ENCODE results near the gene KCNK1.

- RRBS = no CpG with 5 or more reads among the region's 5 CpGs
Observed at GRCh38 chr1:231556817-231557448, 28.5 kb downstream of the TSNAX start.

- RRBS = 4% methylated on average over 9 of the region's 44 CpGs
Observed at GRCh38 chr1:231627074-231627895, 695 bp downstream of the DISC1 start.

- RRBS = no CpG with 5 or more reads among the region's 2 CpGs
Observed at GRCh38 chr1:231676829-231677354, 50.3 kb downstream of the DISC1 start.

DNA sequence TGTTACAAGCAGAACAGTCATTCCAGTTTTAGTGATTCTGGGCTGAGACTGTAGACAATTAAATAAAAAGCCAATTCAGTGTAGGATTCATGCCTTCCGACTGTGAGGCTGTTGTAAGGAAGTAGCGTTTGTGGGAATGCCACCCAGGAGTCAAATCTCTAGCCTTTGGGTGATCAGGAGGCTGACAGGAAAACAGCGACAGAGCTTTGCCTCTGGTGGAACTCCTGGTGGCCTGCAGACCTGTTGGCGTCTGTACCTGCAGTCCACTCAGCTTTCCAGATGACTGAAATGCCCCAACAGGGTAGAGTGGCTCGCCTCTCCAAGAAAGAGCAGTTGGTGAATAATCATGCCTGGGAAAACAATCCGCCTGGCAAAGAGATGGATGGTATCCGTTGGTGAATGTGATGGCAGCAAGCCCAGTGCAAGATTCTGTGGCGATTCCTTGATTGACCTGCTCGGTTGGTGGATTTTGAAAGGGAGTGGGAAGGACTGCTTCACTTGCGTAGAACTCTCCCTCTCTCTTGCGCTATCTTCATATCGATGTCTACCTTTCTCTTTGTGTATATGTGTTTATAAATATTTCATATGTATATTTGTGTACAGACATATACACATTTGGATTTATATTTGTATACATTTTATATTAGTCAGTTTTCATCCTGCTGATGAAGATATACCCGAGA lies 58.2 kb downstream of the DISC1 start:
- RRBS = no CpG with 5 or more reads among the region's 13 CpGs

- RRBS = no CpG with 5 or more reads among the region's 4 CpGs
Observed at GRCh38 chr1:231919439-231919638, 292.7 kb downstream of the DISC1 start.

DNA sequence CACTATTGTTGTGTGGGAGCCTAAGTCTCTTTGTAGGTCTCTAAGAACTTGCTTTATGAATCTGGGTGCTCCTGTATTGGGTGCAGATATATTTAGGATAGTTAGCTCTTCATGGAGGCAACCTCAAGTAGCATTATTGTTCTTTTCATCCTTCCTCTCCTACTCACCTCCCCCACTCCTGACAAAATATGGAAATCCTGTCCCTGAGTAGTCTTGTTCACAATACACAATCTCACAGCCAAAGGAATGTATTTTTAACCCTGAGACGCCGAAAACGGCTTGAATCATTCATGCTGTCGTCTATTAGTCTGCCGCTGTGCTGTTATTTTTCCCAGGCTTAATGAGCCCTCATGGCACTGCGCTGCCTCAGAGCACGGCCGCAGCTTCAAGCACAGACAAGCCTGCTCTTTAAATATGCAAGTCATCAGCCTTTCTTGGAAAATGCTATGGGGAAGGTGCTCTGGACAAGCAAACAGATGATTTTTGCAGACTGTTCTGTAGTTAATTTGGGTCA lies 302.6 kb downstream of the DISC1 start:
- RRBS = no CpG with 5 or more reads among the region's 8 CpGs

DNA sequence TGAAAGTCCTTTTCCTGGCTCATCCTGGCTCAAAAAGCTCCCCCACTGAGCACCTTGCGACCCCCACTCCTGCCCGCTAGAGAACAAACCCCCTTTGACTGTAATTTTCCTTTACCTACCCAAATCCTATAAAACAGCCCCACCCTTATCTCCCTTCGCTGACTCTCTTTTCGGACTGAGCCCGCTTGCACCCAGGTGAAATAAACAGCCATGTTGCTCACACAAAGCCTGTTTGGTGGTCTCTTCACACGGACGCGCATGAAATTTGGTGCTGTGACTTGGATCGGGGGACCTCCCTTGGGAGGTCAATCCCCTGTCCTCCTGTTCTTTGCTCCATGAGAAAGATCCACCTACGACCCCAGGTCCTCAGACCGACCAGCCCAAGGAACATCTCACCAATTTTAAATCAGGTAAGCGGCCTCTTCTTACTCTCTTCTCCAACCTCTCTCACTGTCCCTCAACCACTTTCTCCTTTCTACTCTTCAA lies 491.8 kb downstream of the DISC1 start:
- RRBS = no CpG with 5 or more reads among the region's 12 CpGs

DNA sequence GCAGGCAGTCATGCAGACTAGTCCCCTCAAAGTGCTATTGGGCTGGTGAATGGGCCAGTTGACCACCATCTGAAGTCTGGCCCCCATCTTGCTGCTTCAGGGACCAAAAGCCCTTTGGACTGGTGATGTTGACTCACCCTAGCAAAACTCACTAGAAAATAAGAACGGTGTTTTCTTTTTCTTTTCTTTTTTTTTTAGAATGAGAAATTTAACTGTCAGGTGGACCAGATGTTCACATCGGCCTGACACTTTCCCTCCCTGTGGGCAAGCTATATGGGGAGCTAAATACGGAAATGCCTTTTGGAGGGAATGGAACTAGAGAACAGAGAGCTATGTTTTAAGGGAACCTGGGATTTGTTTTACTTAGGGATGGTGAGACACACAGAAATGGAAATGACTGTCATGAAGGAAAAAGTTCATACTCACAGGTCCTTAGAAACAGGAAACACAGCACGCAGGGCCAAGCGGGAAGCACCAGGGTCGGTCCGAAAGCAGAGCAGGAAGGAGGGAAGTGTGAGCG lies 256.5 kb downstream of the SIPA1L2 start:
- RRBS = no CpG with 5 or more reads among the region's 8 CpGs

DNA sequence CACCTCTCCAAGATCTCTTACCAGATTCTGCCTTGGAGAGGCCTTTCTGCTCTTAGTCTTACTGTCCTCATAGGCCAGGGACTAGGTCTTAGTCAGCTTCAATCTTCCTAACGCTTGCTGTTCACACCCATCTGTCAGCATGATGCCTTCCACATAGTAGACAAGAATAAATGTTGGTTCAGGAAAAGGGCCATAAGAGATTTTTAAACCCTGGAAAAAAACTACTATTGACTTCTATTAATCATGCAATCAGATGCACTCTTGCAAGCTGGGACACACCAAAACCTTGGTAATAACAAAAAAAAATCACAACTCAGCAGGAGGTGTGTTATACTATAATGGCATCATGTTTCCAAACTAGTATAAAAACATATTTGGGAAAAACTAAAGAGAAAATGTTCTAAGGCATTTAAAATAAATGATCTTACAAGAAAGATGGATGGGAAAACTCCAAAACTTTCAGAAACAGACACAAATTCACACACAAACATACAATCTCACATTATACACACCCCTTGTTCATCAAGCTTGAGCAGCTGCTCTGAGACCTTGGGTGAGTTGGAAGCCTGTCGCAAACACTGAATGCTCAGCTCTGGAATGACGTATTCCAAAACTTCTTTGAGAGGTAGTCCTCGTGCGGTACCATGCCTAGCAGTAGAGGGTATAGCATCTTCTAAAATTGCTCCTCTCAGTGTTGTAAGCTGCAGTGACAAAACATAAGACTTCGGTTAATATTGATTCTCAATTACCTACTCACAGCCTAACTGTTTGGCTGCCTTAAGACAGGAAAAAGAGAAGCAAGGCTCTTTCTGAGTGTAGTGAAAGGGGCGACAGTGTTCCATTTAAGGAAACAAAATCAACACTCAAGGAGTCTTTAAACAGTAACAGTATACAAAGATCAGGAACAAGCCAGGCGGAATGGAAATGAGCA lies 139.3 kb downstream of the SIPA1L2 start:
- RRBS = no CpG with 5 or more reads among the region's 8 CpGs

- RRBS = no CpG with 5 or more reads among the region's 1 CpG
Observed at GRCh38 chr1:232675987-232676294, 46.0 kb upstream of the SIPA1L2 start.

GRCh38 chr1:232965508-232966199 lies 15.2 kb downstream of the NTPCR start:
- RRBS = no CpG with 5 or more reads among the region's 13 CpGs

DNA sequence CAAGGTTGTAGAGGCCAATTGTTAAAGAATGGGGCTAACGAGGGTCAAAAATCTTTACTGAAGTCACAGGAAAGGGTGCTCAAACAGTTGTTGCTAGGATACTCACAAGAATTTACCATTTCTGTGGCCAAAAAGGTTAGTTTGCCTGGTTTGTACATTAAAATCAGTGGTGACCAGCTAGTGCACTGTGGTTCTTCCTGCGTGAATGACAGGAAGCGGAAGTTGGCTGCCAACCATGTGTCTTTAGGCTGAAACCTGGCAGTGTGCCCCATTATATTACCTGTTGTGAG lies 13.5 kb downstream of the MAP3K21 start:
- RRBS = no CpG with 5 or more reads among the region's 3 CpGs

DNA sequence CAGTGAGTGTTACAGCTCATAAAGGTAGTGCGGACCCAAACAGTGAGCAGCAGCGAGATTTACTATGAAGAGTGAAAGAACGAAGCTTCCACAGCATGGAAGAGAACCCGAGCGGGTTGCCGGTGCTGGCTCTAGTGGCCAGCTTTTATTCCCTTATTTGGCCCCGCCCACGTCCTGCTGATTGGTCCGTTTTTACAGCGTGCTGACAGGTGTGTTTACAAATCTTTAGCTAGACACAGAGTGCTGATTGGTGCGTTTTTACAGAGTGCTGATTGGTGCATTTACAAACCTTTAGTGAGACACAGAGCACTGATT lies 68.3 kb downstream of the MAP3K21 start:
- RRBS = no CpG with 5 or more reads among the region's 11 CpGs

- RRBS = 11% methylated on average over 23 of the region's 55 CpGs
Observed at GRCh38 chr1:233614034-233614563, at the start of gene KCNK1. TSS of gene KCNK1 (plus strand) at chr1:233614106.

DNA sequence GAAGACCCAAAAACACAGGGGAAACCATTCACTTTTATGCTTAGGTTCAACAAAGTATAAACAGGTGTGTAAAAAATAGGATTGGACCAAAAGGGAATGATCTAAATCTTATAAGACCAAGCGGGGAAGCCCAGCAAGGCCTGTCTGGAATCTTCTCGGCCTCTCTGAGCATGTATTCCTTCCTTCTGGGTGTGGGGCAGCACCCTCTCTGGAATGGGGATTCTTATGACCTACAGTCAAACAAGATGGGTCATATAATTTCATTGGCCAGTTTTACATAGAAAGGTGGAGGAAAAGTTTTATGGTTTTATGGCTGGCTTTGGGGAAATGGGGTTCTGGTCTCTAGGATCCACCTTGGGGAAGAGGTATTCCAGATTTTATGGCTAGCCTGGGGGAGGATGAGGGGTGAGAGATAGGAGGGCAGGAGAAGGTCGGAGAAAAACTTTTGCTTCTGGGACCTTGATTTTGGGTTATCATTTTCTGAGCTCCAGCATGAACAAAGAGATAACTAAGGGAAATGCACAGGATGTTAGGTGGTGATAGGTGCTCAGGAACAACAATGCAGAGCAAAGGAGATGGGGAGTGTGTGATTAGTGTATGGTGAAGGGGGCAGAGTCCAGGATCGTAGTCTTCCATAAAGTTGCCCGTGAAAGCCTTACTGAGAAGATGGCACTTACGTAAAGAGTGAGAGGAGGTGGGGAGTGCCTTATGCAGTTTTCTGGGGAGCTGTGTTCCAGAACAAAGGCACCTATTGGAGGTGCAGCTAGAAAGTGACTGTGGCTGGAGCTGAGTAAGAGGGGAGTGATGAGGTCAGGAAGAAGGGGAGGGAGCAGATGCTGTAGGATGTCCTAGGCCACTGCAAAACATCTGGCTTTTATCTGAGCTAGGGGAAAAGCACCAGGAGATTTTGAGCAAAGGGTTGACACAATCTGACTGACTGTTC lies 11.5 kb downstream of the KCNK1 start:
- RRBS = no CpG with 5 or more reads among the region's 6 CpGs

DNA sequence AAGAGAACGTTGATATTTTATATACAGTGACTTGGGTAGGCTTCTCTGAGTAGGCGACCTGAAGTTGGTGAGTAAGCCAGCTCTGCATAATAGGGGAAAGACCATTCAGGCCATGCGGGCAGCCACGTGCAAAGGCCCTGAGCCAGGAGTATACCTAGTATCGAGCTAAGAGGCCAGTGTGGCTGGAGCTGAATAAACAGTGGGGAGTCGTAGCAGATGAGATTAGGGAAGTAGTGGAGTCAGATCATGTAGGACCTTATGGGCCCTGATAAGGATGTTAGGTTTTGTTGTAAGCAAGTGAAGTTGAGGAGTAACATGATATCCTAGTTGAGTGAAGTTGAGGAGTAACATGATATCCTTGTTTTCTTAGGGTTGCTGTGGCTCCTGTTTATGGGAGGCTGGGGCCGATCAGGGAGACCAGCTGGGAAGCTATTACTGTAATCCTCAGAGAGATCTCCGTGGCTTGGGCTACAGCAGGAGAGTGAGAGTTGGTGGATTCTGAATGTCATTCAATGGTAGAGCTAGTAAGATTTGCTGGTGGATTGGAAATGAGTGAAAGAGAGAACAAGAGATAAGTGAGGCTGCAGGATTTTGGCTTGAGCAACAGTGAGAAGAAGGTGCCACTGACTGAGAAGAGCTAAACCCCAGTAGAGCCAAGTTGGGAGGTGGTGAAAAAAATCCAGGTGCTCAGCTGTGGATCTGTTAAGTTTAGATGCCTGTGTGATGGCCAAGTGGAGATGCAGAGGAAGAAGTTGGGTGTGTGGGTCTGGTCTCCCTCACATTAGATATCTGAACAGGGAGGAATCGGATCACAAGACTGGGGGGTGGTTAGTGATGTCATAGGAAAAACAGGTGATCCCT lies 22.2 kb downstream of the KCNK1 start:
- RRBS = no CpG with 5 or more reads among the region's 9 CpGs

GRCh38 chr1:233666231-233667030 lies 52.5 kb downstream of the KCNK1 start:
- RRBS = no CpG with 5 or more reads among the region's 18 CpGs

GRCh38 chr1:234533052-234533787 lies 54.2 kb upstream of the TARBP1 start:
- RRBS = no CpG with 5 or more reads among the region's 12 CpGs

- RRBS = no CpG with 5 or more reads among the region's 13 CpGs
Observed at GRCh38 chr1:234536534-234537165, 57.7 kb upstream of the TARBP1 start.

DNA sequence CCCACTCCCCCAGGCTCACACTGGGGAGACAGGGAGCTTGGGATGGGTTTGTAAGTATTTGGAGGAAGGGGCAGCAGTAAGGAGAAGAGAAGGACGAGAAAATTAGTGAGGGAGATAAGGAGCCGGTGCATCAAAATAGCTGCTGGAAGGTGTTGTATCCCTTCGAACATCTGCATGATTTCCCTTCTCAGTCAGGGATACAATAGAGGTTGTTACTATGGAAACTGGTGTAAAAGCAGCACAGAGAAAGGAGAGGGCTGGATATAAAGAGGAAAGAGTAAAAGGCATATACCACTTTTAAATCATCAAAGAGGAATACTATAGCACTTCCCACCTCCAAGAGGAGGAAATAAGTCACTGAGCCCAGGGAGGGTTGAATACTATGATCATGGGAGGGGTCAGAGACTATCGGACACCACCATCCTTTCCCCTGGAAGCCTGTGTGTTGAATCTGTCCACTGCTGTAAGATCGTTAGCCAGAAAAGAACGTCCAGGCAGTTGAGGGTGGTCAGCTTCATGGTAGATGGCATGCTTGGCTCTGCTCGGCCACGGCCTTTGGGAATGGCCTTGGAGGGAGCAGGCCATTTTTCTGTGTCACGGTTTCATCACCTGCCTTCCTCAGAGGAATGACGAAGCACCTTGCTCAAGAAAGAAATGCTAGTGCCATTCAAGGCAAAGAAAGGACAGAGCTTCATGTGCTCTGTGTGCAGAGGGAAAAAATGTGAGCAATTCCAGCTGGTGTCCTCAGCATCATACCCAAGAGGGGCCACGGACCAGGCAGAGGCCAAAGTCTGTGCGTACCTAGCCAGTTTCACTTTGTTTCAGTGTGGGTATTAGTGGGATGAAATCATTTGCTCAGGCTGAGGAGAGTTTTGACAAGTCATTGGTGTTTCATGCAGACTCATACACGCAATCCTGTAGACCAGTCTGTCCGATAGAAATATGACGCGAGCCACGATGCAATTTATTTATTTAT lies 64.2 kb downstream of the IRF2BP2 start:
- RRBS = no CpG with 5 or more reads among the region's 17 CpGs

All from HL-60 (cell line).